ENCODE measurements around a stretch of chr9.

DNA sequence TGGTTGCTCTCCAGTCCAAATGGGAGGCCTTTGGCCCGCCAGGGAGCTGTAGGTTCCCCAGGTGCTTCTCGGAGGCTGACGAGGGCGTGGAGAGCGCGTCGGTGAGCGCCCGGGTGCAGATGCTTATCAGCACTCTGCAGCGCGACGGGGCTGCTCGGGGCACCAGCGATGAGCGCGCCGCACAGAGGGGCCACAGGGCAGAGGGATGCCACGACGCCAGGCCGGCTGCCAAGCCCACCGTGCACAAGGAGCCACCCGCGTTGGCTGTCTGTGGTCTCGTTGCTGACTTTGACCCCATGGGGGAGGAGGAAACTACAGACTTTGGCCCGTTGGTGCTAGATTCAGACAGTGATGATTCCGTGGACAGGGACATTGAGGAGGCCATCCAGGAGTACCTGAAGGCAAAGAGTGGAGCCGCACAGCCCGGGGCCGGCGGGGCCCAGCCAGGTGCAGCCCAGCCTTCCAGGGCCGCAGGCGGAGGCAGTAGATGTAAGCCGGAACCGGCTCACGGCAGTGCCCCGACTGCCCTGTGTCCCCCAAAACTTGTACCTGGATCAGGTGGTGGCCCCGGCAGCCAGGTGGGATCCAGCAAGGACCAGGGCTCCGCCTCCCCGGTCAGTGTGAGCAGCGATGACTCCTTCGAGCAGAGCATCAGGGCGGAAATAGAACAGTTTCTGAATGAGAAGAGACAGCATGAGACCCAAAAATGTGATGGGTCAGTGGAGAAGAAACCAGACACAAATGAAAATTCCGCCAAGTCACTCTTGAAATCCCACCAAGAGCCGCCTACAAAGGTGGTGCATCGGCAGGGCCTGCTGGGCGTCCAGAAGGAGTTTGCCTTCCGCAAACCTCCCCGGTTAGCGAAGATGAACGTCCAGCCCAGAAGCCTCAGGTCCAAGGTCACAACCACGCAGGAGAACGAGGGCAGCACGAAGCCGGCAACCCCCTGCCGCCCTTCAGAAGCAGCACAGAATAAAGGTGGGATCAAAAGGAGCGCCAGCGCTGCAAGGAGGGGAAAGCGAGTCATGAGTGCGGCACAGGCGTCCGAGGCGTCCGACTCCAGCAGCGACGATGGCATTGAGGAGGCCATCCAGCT lies 5.3 kb downstream of the PPP1R26 start:
- RAMPAGE, long total RNA, result no peak
- RRBS, result 96% methylated on average over 10 of the region's 65 CpGs

- RAMPAGE, long total RNA, result no peak
- RRBS, result 94% methylated on average over 3 of the region's 38 CpGs
These were observed 88.3 kb downstream of the CAMSAP1 start for GRCh38 chr9:135818858-135819583.

GRCh38 chr9:135887040-135888186 lies 19.9 kb downstream of the CAMSAP1 start:
- RAMPAGE, long total RNA, result no peak
- RRBS, result no CpG with 5 or more reads among the region's 36 CpGs

DNA sequence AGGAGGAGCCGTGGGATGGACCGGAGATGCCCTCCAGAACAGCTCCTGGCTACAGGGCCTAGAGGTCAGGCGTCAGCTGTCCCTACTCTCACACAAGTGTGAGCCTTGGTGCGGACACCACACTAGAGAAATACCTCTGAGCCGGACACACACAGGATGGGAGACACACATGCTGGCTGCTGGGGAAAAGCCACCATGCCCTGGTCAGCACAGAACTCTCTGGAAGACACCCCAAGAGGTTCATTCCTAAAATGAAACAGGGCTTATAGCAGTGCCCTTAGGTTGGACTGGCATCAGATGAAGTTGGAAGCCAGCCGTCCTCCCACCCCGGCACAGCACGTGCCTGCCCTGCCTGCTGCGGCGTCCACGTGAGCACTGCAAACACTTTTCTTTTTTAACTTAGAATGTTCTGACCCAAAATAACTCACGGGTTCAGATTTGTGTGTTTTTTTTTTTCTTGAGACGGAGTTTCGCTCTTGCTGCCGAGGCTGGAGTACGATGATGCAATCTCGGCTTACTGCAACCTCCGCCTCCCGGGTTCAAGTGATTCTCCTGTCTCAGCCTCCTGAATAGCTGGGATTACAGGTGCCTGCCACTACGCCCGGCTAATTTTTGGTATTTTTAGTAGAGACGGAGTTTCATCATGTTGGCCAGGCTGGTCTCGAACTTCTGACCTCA lies 14.2 kb downstream of the UBAC1 start:
- RAMPAGE, long total RNA, result no peak
- RRBS, result 71% methylated on average over 1 of the region's 23 CpGs

- RAMPAGE, long total RNA, result no peak
- RRBS, result no CpG with 5 or more reads among the region's 12 CpGs
These were observed 9.4 kb downstream of the UBAC1 start for GRCh38 chr9:135951709-135952324.

DNA sequence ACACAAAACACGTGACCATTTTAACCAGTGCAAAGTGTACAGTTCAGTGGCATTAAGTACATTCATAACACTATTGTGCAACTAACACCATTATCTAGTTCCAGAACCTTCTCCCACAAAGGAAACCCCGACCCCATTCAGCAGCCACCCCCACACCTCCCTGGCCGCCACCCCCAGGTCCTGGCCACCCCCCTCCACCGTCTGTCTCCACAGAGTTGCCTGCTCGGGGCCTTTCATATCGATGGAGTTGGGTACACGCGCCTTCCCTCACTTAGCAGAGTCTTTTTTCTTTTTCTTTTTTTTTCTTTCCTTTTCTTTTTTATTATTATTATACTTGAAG lies 33.7 kb upstream of the UBAC1 start:
- RAMPAGE, long total RNA, result no peak
- RRBS, result no CpG with 5 or more reads among the region's 8 CpGs

- RAMPAGE, long total RNA, result no peak
- RRBS, result 94% methylated on average over 7 of the region's 42 CpGs
These were observed 10.5 kb downstream of the TMEM250 start for GRCh38 chr9:136107842-136108902.

- RAMPAGE, long total RNA, result no peak
- RRBS, result 90% methylated on average over 10 of the region's 30 CpGs
These were observed 5.3 kb downstream of the DNLZ start for GRCh38 chr9:136358156-136358781.

DNA sequence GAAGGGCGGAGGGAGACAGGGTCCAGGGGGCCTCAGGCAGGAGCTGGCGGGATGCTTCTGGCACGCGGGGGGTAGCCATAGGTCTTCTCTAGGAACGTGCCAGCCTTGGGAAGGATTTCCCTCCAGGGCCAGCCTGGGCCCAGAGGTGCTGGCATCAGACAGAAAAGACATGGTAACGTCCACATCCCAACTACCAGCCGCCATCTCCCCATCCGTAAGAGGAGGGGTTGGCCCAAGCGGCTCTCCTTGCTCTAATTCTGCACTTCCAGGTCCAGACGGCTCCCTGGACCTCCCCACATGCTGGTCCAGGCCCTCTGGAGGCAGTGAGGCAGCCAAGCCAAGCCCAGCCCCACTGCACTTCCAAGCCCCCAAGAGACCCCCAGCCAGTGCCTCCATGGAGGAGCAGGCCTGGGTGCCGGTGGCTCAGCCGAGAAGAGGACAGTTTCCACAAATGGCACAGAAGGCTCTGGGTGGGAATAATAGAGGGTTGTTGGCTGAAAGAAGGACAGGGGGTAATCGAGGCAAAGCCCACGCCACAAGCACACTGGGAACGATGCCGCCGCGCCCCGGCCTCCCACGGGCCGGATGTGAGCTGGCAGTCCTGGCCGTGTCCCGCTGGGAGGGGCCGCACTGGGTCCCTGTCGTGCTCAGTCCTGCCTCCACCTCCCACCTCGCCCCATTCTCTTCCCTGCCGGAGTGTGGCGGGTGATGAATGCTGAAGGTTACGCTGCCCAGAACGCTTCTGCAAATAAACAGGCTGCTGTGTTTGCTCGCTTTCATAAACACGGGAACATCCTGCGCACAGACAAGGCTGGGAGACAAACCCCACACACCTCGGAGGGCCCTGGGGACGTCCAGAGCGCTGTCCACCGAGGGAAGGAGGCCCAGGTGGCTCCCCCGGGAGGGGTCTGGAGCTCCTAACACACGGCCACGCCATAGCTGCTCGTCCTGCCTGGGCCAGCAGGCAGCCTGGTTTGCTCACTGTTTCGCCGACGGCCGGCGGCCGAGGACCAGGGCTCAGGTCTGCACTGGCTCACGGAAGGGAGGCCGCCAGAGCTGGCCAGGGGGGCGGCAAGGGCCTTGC lies 2.6 kb downstream of the DNLZ start:
- RAMPAGE, long total RNA, result no peak
- RRBS, result 71% methylated on average over 12 of the region's 50 CpGs

- RAMPAGE, long total RNA, result no peak
- RRBS, result 3% methylated on average over 32 of the region's 66 CpGs
These were observed 674 bp downstream of the SNAPC4 start for GRCh38 chr9:136398997-136399995.

DNA sequence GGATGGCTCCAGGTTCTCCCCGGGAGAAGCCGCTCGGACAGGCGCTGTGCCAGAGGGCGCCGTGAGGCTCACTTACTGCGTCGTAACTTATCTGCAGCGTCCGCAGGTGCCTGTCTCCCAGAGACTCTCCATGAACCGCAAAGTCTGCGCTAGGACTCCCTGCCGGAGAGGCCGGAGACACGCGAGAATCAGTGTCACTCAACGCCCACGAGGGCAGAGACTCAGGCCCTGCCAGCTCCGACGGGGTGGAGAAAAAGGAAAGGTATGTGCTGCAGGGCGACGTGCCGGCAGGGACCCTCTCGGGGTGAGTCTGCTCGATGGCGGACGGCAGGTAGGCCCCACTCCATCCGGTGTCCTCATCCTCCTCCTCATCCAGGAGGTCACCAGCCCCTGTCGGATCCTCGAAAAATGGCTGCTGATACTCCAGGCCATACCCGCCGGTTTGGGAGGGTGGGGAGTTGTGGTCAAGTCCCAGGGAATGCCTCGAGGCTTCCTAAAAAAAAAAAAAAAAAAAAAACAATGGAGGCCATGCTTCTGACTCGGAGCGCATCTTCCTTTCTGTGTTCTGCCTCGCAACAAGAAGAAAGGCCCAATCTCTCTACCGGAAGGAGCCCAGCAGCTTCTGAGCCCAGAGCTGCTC lies 3.2 kb downstream of the ENTR1 start:
- RAMPAGE, long total RNA, result no peak
- RRBS, result 98% methylated on average over 5 of the region's 37 CpGs

GRCh38 chr9:136437353-136438089 lies 2.1 kb downstream of the INPP5E start:
- RAMPAGE, long total RNA, result no peak
- RRBS, result no CpG with 5 or more reads among the region's 18 CpGs

GRCh38 chr9:136438090-136439439 lies 1.1 kb downstream of the INPP5E start:
- RAMPAGE, long total RNA, result no peak
- RRBS, result 2% methylated on average over 15 of the region's 112 CpGs

GRCh38 chr9:136481915-136482258 lies 953 bp downstream of the SEC16A start:
- RAMPAGE, long total RNA, result no peak
- RRBS, result no CpG with 5 or more reads among the region's 7 CpGs

DNA sequence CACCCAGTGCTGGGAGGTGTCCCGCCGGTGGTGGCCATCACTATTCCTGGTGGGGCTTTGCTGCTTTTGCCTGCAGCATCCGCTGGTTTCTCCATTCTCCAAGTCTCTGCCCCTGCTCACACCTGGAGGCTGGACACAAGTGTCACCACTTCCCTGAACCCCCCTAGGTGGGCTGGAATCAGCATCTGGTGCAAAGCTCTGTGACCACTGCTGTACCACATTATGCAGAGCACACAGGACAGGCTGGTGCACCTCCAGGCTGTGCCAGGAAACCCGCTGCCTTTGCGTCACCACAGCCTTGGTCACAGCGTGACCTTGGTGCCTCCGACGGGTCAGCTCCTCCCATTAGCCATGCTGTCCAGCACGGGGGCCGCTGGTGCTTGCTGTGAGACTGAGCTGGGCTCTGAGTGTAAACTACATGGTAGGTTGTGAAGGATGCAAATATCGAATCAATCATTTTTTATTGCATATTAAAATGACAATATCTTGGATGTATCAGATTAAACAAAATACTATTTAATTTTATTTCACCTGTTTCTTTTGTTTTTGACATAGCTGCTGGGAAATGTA lies 2.8 kb upstream of the SEC16A start:
- RAMPAGE, long total RNA, result no peak
- RRBS, result no CpG with 5 or more reads among the region's 11 CpGs

DNA sequence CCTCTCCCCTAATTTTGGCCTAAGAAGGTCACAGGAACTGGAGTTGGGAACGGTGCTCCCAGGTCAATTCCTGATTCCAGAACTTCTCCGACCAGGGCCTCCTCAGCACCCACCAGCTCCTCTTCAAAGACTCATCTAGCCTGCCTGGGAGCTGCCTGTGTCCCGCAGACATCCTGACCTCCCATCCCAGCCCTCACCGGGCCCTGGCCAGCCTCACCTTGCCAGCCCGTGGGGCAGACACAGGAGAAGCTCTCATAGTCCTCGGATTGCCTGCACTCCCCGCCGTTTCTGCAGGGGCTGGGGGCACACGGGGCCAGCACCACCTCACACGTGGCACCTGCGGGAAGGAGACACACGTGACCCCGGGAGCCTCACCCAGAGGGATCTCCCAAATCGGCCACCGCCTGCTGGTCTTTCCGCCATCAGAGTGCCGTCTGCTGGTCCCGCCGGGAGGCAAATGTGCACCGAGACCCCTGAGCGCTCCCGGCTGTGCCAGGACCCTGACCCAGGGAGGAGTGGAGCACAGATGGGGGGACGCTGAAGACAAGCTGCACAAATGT lies 28.2 kb upstream of the SEC16A start:
- RAMPAGE, long total RNA, result no peak
- RRBS, result 89% methylated on average over 9 of the region's 23 CpGs

- RAMPAGE, long total RNA, result no peak
- RRBS, result 51% methylated on average over 6 of the region's 32 CpGs
These were observed 19.9 kb downstream of the NOTCH1 start for GRCh38 chr9:136525831-136526552.

GRCh38 chr9:136584445-136584982 lies 38.7 kb upstream of the NOTCH1 start:
- RAMPAGE, long total RNA, result no peak
- RRBS, result 43% methylated on average over 4 of the region's 23 CpGs

DNA sequence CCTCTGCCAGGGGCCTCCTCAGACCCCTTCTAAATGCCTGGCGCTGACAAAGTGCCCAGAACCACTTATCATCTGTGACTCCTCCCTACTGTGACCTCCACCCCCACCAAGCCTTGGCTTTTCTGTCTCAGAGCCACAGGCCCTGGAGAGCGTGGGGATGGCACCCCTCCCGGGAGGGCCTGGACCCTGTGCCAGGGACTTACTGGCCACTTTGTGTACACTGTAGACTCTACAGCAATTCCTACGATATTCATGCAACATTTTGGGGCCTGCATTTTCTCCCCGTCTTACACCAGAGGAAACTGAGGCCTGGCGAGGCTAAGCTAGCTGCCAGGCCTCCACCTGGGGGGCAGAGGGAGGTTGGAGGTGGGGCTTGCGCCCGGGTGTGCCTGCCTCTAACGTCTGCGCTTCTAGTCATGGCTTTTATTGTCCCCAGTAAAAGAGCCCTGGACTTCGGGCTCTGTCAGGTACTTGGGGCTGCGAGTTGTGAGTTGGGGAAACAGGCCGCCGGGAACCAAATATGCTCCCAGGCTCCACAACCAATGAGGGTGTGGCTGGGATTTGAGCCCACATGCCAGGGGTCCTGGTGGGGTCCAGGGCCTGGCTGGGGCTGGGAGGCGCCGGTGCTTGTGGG lies 57.2 kb upstream of the NOTCH1 start:
- RAMPAGE, long total RNA, result no peak
- RRBS, result 88% methylated on average over 3 of the region's 16 CpGs

DNA sequence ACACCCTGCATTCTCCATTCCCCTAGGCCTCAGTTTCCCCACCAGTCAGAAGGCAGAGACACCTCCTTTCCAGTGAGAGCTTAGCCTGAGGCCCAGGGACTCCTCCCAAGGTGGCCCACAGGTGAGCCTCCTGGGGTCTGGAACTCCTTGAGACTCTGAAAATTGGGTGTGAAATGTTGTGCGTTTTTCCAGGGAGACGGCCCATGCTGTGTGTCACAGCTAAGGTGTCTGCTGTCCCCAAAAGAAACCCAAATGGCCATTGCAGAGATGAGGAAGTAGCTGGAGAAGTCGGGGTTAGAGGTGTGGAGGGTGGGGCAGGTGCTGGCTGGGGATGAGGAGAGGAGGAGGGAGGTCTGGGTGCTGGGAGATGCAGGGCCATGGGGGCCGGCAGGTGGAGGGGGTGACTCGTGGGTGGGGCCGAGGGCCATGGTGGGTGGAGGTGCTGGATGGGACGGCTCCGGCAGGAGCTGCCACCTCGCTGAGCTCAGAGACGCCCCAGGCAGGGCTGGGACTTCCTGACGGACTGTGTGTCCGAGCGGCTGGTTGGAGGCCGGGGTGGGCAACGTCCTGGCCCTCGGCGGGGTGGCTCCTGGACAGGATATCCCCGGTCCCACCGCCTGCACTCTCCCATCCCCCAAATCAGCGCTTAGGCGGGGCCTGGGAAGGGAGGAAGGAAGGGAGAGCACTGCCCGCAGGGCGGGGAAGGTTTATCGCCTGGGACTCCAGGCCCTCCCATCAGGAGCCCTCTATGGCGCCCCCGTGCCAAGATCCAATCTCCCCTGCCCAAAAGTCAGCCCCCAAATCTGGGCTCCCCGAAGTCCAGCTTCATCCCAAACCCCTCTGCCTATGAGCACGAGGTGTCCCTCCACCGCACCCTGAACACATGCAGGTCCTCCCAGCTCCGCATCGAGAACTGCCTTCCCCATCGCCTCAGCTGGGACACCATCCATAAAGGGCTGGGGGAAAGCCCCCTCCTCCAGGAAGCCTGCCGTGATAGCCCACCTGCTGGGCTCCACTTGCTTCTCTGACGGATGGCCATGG lies 58.1 kb upstream of the NOTCH1 start:
- RAMPAGE, long total RNA, result no peak
- RRBS, result 28% methylated on average over 15 of the region's 34 CpGs

All from cardiac muscle cell (in vitro differentiated cells and primary cell).